Right ventricle myocardium (tissue), 1 donor: ENCODE results near the genes PARP2, TEP1, RNASE12, ARHGEF40 and TMEM253.

DNA sequence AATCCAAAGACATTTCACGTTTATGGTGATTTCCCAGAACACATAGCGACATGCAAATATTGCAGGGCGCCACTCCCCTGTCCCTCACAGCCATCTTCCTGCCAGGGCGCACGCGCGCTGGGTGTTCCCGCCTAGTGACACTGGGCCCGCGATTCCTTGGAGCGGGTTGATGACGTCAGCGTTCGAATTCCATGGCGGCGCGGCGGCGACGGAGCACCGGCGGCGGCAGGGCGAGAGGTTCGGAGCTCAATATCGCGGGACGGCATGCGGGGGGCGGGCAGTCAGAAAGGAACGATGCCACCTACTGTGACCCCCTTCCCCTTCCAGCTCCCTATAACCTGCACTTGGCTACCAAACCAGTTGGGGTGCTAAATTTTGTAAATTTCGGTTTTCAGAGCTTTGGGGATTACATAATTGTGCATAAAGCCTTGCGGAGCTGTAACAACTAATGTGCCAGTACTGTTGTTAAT lies at the start of gene PARP2:
Gene PARP2 (plus strand): TSS at position 185 of the 470 bp plus-strand sequence.
- PRO-cap, 2 experiments, result peak in 2 of 2 experiments; most common plus-strand start position 185 of the sequence (in 2)

DNA sequence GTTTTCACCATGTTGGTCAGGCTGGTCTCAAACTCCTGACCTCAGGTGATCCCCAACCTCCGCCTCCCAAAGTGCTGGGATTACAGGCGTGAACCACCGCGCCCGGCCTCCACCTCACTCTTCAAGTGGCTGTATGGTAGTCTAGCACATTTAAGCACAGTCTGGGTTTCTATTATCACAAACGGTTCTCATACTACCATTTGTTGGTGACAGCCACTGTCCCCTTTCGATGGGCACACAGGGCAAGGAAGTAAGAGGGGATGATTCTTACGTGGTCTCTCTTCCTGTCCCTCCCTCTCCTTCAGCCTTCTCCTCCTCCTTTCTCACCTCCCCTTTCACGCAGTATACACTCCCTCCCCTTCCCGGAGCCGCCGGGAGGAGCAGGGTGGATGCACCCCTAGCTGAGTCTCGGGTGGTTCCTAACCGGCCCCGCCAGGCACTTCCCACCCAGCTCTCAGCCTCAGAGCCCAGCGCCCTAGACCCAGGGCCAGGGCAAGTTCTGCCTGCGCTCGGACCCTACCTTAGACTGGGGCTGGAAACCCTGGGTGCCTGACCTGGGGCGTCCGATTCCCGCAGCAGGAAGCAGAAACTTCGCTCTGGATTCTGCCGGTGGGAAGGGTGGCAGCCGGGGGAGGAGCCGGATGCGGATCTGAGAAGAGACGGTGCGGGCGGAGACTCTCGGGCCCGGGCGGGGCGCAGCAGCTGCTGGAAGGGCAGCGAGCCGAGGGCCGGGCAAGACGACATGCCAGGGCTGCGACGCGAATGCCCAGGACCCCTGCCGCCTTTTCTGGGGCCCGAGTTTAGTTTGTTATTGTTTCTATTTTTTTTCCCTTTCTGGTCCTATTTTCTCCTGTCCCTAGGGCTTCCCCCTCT lies at the start of gene TEP1:
Gene TEP1 (minus strand): TSS at position 651 of the 873 bp plus-strand sequence.
- PRO-cap, 2 experiments, result peak in 2 of 2 experiments; most common plus-strand start position 365 of the sequence (in 2); most common minus-strand start position 605 of the sequence (in 2)

- PRO-cap, 2 experiments, result no peak in any of the 2 experiments
Measured at GRCh38 chr14:20457741-20458854, 3.1 kb downstream of the APEX1 start.

GRCh38 chr14:20516873-20517205 lies 47.6 kb downstream of the PNP start:
- PRO-cap, 2 experiments, result no peak in any of the 2 experiments

DNA sequence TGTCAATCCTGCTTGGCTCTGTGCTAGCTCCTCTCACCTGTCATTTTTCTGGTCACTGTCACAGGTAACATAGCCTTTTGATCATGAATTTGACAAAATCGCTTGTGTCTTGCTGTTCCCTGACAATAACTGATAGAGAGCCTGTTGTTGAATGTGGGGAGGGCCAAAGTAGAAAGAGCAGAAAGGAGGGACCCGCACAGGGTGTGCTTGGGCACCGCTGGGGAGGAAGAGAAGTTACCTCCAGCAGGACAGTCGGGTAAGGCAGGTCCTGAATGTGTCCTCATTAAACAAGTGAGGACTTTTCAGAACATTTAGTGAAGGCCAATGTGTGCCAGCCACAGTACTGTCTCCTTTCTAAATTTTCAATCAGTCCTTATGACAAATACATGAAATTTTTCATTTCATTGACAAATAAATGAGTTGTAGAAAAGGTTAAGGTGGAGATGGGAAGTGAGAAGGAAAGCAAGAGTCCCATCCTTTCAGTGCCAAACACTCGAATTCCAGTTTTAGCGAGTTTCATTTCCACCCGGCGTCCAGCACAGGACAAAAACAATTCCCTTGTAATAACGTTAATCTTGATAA lies at the start of gene RNASE12:
Gene RNASE12 (minus strand): TSS at position 155 of the 582 bp plus-strand sequence.
- PRO-cap, 2 experiments, result no peak in any of the 2 experiments

GRCh38 chr14:20602560-20602844 lies 11.3 kb upstream of the RNASE12 start:
- PRO-cap, 2 experiments, result no peak in any of the 2 experiments

GRCh38 chr14:20622902-20623190 lies 18.6 kb downstream of the OR6S1 start:
- PRO-cap, 2 experiments, result no peak in any of the 2 experiments

- PRO-cap, 2 experiments, result no peak in any of the 2 experiments
Measured at GRCh38 chr14:20631901-20632704, 9.4 kb downstream of the OR6S1 start.

- PRO-cap, 2 experiments, result no peak in any of the 2 experiments
Measured at GRCh38 chr14:20633376-20633864, 8.1 kb downstream of the OR6S1 start.

GRCh38 chr14:20680042-20680418 lies 4.3 kb upstream of the RNASE4 start:
- PRO-cap, 2 experiments, result no peak in any of the 2 experiments

GRCh38 chr14:20685900-20686450 lies 1.6 kb downstream of the RNASE4 start:
- PRO-cap, 2 experiments, result no peak in any of the 2 experiments

DNA sequence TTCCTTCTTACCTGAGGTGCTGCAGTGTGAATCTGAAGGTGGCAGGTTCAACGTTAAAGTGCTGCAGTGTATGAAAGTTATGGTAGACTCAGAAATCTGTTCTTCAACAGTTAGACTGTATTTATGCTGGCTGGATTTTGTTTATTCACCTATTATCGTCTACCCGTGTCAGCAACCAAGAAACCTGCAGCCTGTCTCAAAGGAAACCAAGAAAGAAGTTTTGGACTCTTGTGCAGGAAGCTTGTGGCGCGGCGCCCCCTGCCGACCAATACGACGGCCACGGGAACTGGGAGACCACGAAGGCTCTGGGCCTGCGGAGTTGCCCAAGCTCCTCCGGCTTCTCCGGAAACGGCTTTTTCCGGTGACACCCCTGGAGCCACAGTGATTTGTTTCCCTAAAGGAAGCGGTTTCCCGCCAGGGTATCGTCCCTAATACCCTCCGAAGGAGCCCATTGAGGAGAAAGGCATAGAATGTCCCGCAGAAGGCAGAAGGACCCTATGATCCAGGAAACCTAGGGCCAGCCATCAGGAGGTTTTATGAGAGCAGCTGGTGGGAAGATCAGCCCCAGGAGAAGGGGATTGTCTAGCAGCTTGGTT lies 17.5 kb upstream of the RNASE3 start:
- PRO-cap, 2 experiments, result no peak in any of the 2 experiments

- PRO-cap, 2 experiments, result no peak in any of the 2 experiments
Measured at GRCh38 chr14:21068462-21068786, 1.7 kb upstream of the ARHGEF40 start.

DNA sequence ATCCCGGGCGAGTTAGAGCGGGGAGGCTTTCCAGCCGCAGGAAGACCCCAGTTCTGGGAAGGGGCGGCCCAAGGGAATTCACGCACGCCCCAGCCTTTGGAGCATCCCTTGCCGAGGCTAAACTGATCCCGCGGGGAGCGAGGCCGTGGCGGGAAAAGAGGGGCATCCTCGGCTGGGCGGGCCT lies 368 bp upstream of the ARHGEF40 start:
- PRO-cap, 2 experiments, result peak in 1 of 2 experiments; most common minus-strand start position 132 of the sequence (in 1)

DNA sequence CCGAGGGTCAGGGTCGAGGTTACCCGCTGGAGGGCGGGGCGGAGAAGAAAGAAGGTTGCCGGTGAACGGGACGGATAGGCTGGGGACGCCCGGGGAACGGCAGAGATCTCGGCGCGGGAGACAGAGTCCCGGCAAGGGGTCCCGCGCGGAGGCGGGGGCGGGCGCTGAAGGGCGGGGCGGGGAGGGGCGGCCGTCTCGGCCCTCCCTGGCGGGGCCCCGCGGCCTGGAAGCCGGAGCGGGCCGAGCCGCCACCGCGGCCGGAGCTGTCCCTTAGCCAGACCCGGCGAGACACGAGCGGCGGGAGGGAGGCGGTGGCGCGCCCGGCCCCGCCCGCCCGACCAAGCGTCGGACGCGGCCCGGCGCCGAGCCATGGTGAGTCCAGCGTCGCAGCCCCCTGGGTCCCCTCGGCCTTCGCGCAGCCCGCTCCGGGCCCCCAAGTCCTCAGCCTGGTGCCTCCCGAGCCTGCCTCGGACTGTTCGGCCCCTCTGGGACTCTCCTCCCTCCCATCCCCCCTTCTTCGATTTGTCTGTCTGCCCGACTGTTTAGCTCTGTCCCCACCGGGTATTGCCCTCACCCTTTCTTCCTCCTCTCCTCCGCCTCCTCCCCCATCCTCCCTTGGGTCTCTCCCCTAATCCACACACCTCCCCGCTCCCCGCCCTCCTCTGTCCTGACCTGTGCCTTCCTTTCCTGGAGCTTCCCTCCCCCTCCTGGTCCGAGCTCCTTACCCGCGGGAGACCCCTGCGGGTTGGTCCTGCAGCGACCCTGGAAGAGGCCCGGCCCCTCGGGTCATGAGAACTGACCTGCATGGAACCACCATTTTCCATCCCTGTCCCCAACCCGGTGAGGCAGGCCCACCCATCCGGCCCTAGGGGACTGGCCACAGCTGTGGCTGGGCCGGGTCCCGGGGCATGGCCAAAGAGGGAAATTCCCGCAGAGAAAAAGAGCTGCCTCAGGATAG lies at the start of gene ARHGEF40:
Gene ARHGEF40 (plus strand): TSS at position 277 of the 958 bp plus-strand sequence.
- PRO-cap, 2 experiments, result peak in 2 of 2 experiments; most common plus-strand start position 48 of the sequence (in 1); most common minus-strand start position 842 of the sequence (in 2)

DNA sequence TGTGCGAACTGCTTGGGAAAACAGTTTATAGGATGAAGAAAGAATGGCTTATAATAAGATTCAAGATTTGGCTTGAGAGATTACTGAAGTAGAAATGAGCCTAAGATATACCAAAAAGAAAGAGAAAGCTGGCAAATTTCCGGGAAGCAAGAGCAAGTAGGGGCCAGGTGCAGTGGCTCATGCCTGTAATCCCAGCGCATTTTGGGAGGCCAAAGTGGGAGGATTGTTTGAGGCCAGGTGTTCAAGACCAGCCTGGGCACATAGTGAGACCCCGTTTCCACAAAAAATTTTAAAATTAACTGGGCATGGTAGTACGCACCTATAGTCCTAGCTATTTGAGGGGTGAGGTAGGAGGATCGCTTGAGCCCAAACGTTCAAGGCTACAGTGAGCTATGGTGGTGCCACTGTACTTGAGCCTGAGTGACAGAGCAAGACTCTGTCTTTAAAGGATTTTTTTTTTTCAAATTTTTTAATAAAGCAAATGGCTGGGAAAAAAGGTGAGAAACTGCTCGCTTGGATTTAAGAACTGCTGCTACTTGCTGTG lies 12.4 kb downstream of the ZNF219 start:
- PRO-cap, 2 experiments, result no peak in any of the 2 experiments

DNA sequence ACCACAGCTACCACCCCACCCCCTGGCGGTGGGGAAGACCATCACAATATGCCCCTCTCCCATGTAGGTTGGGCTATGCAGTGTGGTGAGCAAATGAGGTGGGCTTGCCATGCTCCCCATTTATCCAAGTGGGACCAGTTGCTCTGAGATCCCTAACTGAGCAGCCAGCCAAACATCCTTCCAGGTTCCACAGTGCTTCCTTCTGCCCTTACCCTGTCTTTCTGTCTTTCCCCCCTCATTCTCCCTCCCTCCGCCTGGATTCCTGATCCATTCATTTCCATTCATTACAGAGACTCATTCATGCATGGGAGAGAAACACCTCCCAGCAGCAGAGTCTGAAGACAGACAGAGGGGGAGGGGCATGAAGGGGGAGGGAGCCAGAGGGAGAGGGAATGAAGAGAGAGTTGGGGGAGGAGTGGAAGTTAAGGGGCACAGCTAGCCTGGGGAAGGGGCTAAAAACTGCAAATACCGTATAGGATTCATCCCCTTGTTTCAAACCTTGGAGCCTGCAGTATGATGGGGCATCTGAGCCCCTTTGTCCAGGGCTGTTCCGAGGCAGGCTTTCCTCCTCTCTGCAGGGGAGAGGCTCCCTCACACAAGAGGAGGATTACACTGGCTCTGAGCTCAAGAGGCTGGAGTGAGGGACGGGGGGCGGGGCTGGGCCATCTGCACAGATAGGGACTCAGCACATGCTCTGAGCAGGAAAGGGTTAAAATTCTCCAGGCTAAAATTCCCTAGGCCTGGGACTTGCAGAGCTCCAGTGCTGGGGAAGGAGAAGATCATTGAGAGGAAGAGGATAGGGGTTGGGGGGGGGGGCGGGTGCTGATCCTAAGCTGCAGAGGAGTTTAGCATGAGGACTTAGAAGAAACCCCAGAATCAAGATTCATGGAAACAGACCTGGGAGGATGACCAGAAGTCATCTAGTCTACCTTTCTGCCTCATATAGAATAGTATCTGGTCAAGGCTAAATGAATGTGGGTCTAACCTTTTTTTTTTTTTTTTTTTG lies 4.2 kb downstream of the ZNF219 start:
- PRO-cap, 2 experiments, result no peak in any of the 2 experiments

DNA sequence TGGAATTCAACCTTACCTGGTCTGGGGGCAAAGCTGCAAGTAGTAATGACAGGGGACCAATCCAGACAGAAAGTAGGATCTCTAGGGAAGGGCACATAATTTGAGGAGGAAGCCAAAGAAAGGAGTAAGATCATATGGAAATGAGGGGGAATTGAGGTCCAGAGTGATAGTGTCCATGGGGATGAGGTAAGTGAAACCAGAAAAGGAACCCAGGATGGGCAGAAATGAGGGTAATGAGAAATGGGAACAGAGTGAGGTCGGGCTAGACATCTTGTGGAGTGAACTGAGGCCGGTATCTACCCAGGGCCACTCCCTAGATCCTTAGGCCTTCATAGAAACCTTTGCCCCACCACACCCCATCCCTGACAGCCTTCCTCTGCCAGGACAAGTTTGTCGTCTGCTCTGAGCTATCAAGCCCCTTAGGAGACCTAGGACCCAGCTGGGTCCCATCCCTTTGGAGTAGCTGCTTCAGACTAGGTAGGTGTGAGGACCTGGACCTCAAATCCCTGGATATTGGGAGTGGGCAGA lies at the start of gene TMEM253:
Gene TMEM253 (plus strand): TSS at position 359 of the 528 bp plus-strand sequence.
- PRO-cap, 2 experiments, result no peak in any of the 2 experiments

DNA sequence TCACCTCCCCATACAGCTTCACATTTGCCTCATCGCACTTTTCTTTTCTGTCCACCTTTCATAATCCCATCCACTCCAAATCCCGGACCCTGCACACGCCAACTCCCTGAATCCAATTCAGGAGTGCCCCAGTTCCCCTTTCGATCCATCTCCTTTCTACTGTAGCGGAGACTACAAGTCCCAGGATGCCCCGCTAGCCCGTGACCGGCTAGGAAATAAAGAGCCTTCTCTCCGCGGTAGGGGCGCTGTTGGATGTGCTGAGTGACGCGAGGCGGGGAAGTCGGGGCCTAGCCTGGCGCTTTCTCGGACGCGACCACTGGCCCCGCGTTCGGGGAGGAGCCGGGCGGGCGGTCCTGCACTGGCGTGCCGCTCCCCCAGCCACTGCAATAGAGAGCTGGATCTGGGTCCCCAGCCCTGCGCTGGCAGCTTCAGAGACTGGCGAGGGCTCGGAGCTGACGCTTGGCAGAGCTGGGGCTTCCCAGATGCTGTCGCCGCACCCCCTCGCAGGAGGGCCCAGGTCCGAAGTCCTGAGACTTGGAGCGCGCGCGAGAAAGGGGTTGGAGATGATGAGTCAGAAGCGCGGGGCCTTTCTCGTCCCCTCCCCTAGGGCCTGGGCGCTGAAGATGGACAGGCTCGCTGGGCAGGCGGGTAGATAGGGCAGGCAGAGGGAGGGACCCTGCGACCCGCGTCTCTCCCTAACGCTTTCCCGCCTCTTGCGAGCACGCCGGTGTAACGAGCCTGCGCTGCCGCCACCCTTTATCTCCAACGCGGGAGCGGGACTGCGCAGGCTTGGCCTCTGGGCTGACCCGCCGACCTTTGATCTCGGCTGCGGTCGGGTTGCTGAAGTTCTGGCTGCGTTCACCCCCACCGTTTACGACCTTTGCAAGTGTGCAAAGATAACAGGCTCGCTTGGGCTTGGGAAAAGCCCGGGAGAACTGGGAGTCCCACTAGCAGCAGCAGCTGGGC lies 2.9 kb downstream of the TMEM253 start:
- PRO-cap, 2 experiments, result peak in 2 of 2 experiments; most common plus-strand start position 316 of the sequence (in 2); most common minus-strand start position 158 of the sequence (in 2)

DNA sequence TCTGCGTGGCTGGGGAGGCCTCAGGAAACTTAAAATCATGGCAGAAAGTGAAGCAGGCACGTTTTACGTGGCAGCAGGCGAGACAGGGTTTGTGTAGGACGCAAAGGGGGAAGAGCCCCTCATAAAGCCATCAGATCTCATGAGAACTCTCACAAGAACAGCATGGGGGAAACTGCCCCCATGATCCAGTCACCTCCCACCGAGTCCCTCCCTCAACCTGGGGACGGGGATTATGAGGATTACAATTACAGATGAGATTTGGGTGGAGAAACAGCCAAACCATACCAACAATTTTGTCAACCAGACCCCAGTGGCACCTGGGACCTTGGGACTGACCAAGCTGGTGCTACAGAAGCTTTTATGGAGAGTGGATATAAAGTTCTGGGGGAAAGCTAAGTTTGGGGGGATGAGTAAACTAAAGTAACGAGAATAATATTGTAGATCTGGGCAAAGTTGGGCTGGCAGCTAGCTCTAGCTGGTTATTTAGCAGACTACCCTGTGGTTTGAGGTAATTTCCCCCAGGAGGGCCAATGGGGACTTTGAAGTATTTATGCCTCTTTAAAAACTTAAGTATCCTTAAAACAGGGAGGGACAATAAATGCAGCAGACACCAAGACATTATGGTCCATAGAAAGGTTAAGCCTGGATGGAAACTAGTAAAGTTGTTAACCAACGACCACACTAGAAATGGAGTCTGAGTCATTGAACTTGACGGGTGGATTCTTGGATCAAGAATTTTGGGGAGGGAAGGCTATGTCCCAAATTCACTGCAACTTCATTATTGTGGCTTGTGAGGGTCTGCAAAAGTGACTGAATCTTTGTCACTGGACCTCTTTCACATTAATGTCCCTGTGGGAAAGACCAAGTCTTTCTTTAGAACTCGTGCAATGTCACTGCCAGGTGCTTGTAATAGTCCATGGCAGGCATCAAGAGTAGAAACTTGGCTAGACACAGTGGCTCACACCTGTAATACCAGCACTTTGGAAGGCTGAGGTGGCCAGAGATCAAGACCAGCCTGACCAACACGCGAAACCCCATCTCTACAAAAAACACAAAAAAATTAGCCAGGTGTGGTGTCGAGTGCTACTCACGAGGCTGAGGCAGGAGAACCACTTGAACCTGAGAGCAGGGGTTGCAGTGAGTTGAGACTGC lies 48.4 kb upstream of the OR5AU1 start:
- PRO-cap, 2 experiments, result no peak in any of the 2 experiments